Melanocyte of skin (primary cell): ENCODE measurements around a stretch of chr10.

GRCh38 chr10:6120040-6120530, 31.3 kb downstream of the RBM17 start:
- CAGE, long polyA plus RNA, 2 experiments, result no peak in any of the 2 experiments

- CAGE, long polyA plus RNA, 2 experiments, result no peak in any of the 2 experiments
Observed at GRCh38 chr10:6143135-6143499, 54.3 kb downstream of the RBM17 start.

DNA sequence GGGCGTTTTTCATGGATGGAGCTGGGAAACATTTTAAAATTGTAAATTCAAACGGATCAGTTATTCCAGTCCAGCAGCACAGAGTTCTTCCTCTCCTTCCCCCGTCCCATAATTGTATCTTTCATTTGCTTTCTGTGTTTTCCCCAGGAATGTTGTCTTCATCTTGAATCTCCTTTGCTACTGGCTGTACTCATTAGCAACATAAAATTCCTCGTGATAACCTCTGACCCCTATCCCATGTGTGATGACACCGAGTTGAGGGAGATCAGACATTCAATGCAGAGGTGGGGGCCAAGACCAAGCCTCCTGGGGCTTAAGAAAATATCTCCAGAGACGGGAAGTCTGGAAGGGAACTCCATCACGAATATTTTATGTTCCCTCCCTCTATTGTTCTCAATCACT, 39.8 kb upstream of the PFKFB3 start:
- CAGE, long polyA plus RNA, 2 experiments, result no peak in any of the 2 experiments

- CAGE, long polyA plus RNA, 2 experiments, result no peak in any of the 2 experiments
Observed at GRCh38 chr10:6163334-6163495, 39.5 kb upstream of the PFKFB3 start.

GRCh38 chr10:6195232-6195789, 7.4 kb upstream of the PFKFB3 start:
- CAGE, long polyA plus RNA, 2 experiments, result no peak in any of the 2 experiments

DNA sequence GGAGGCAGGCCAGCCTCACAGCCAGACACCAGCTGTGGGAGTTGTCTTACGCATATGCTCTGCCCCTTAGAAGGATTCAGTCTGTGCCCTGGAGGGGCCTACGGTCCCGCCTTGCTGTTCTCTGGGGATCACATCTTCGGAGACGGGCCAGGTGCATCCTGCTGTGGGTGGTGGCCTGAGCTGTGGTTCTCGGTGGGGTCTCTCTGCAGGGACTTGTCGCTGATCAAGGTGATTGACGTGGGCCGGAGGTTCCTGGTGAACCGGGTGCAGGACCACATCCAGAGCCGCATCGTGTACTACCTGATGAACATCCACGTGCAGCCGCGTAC, 17.7 kb downstream of the PFKFB3 start:
- CAGE, long polyA plus RNA, 2 experiments, result no peak in any of the 2 experiments

- CAGE, long polyA plus RNA, 2 experiments, result no peak in any of the 2 experiments
Observed at GRCh38 chr10:6221945-6222308, 19.2 kb downstream of the PFKFB3 start.

DNA sequence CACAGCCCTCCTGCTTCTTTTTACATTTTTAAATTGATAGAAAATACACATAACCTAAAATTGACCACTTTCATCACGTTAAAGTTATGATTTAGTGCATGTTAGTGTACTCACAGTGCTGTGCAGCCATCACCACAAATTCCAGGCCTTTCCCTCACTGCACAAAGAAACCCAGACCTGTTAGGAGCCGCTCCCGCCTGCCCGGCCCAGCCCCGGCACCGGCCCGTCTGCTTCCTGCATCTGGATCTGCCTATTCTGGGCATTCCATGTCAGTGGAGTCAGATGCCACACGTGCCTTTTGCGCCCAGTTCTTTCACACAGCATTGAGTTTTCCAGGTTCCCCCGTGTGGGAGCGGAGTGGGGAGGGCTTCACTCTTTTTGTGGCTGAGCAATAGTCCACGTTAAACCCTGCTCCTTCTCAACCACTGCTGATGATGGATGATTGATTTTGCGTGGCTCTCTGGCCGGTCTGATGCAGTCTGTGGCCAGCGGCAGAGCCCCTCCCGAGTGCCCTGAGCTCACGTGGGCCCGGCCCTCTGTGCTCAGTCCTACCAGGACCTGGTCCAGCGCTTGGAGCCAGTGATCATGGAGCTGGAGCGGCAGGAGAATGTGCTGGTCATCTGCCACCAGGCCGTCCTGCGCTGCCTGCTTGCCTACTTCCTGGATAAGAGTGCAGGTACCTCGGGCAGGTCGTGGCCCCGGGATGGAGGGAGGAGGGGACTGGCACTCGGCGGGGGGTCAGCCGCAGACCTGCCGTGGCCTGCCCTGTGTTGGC, 19.8 kb downstream of the PFKFB3 start:
- CAGE, long polyA plus RNA, 2 experiments, result no peak in any of the 2 experiments

GRCh38 chr10:6226144-6226976, 23.6 kb downstream of the PFKFB3 start:
- CAGE, long polyA plus RNA, 2 experiments, result no peak in any of the 2 experiments

- CAGE, long polyA plus RNA, 2 experiments, result no peak in any of the 2 experiments
Observed at GRCh38 chr10:6254288-6254487, 51.5 kb downstream of the PFKFB3 start.

DNA sequence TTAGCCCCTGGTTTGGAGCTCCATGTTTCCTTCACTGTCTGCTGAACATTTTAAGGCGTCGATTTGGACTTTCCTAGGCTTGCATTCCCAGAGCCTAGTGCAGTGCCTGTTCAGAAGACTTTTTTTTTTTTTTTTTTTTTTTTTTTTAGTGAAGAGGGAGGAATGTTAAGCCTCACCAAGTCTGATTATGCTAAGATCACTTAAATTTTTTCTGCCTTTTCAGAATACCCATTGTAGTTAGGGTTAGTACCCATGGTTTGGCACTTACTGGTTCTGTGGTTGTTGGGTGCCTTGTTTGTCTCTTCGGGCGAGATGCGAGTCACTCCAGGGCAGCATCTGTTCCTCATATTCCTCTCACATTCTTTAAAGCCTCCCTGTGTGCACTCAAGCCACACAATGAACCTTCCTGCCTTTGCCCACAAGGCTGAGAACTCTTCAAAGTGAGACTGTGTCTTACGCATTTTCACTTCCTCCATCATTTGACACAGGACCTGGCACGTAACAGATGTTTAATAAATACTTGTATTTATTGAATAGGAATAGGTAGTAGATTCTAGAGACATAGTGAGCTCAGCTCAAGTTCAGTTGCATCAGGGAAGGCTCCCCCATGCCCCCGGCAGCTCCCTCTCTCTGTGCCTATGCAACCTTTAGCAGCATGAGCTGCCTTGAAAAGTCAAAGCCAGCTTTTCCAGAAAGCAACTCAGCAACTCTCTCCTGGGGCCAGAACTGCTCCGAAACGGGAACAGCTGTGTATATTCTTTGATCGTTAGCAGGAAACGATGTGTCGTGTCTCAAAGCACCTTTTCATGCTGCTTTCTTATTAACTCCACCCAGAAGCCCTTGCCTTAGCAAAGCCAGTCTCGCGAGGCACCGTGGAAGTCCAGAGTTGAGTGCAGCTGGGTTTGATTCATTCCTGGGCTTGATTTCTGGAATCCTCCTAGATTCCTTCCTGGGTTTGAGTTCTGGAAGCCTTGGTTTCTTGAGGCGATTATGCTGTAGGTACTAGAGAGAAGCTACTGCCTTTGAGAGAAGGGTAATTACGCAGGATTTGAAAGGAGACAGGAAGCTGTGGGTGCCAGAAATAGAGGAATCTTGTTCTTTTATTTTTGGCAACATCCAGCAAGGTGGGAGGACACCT, 97.5 kb downstream of the PFKFB3 start:
- CAGE, long polyA plus RNA, 2 experiments, result no peak in any of the 2 experiments

- CAGE, long polyA plus RNA, 2 experiments, result no peak in any of the 2 experiments
Observed at GRCh38 chr10:6401034-6402175, 178.7 kb downstream of the PRKCQ start.

DNA sequence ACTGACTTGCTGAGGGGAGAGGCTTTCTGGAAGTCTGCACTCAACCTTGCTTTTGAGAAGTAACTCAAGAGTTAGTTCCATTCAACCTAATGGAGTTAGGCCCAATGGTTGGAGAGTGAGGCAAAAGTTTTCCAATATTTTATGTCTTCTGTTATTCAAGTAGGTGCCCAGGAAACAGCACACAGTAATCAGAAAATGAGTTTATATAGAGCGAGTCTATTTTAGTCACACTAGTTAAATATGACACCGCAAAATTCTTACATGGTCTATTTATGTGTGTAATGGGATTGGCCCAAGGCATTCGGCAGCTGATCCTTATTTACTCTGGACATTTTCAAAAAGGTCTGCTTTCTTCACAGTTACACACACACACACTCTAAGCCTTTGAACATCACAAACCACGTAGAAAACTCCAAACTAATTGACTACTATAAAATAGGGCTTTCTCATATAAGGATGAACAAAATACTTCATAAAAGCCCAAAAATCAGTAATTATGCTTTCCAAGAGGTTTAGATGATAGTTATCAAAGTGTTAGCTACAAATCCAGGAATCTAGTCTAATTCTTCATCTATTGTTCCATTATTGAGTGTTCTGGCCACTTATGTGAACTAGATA, 64.6 kb downstream of the PRKCQ start:
- CAGE, long polyA plus RNA, 2 experiments, result no peak in any of the 2 experiments

DNA sequence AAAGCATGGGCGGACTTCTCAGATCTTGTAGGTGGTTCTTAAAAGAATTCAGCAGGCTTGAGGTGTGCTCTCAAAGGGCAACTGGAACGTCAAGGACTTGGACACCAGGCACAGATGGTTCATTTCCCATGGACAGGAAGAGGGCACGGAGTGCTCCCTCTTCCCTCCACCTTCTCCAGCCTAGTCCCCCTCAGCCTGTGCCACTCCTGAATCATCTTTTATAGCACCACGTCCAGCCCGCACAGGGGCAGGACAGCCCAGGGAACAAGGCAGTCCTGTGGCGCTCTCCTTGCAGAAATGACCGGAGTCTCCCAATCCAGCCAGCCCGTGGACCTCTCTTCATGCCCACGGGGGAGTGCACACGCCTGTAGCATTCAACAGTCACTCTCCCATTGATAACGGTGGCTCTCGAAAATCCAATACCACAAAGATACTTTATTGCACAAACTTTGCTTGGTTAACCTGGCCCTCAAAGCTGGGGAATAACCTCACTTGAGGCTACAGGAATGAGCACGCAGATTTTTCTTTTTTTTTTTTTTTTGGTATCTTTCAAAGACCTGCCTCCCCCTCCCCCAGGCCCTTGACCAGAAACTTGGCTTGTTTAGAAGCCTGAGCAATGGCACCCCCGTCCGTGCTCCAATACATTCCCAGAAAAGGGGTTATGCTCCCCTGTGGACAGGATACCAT, 808 bp downstream of the PRKCQ start:
- CAGE, long polyA plus RNA, 2 experiments, result no peak in any of the 2 experiments

DNA sequence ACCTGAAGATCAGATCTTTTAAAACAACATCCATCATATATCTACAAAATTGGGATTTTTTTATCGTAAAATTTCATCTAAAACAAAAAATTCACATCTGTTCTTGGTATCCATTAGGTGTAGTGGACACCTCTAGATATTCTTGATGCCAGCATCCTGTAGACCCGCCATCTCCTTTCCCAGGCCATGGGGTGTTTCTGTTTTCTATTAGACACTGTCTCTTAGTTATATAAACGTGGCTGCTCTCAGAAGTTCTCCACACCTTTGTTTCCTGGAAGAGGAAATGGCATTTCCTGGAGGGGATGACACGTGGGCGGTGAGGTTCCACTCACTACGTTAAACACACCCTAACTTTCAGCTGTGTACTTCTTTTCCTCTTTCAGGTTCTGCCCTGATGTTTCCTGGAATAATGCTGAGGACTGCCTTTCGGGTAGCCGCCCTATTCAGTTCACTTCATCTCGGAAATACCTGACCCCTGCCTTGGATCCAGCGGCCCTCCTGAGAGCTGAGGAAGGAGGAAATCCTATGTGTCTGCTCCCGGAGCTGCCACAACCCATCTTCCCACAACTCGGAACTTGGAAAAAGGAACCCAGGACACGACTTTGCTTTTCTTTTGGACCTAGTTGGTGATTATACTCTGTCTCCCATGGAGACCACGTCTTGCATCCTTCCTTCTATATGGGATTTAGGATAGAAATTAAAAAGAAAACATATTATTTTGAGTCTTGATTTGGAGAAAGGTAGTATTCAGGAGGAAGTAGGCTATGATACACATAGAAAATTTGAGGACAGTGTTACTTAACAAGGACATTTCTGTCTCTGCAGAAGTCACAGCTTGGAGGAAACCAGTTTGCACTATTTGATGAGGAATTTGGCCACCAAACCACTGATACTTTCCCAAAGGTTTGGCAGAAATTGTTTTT, 3.5 kb upstream of the PRKCQ start:
- CAGE, long polyA plus RNA, 2 experiments, result no peak in any of the 2 experiments

GRCh38 chr10:6593091-6593752, 13.1 kb upstream of the PRKCQ start:
- CAGE, long polyA plus RNA, 2 experiments, result no peak in any of the 2 experiments

- CAGE, long polyA plus RNA, 2 experiments, result no peak in any of the 2 experiments
Observed at GRCh38 chr10:7345515-7346214, 65.2 kb downstream of the SFMBT2 start.

DNA sequence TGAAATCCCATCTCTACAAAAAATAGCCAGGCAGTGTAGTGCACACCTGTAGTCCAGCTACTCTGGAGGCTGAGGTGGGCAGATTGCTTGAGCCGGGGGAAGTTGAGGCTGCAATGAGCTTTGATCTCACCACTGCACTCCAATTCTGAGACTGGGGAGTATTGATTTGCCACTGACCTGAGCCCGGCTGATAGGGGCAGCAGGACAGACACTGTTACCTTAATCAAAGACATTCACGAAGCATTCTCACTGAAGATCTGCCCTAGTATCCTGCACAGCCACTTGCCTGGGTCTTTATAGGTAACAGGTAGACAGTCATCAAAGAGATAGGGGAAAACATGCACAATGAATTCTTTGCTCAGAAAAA, 558 bp upstream of the ITIH2 start:
- CAGE, long polyA plus RNA, 2 experiments, result no peak in any of the 2 experiments

DNA sequence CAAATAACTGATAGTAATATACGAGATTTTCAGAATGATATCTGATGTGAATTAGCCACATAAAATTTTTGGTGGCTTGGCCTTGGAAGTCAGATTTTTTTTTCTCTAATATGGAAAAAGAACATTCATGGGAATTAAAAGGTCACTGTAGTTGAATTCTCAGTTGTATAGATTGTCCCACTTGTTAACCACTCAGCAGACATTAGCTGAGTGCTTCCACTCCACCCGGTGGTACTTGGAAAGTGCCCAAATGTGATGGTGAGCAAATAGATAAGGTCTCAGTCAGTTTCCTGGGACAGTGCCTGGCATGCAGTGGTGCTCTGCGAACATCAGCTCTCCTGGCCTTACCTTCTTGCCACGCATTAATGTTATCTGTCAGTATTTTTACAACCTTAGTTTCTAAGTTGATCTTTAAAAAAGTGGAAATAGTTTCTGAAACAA, 1.4 kb downstream of the ATP5F1C start:
- CAGE, long polyA plus RNA, 2 experiments, result no peak in any of the 2 experiments

DNA sequence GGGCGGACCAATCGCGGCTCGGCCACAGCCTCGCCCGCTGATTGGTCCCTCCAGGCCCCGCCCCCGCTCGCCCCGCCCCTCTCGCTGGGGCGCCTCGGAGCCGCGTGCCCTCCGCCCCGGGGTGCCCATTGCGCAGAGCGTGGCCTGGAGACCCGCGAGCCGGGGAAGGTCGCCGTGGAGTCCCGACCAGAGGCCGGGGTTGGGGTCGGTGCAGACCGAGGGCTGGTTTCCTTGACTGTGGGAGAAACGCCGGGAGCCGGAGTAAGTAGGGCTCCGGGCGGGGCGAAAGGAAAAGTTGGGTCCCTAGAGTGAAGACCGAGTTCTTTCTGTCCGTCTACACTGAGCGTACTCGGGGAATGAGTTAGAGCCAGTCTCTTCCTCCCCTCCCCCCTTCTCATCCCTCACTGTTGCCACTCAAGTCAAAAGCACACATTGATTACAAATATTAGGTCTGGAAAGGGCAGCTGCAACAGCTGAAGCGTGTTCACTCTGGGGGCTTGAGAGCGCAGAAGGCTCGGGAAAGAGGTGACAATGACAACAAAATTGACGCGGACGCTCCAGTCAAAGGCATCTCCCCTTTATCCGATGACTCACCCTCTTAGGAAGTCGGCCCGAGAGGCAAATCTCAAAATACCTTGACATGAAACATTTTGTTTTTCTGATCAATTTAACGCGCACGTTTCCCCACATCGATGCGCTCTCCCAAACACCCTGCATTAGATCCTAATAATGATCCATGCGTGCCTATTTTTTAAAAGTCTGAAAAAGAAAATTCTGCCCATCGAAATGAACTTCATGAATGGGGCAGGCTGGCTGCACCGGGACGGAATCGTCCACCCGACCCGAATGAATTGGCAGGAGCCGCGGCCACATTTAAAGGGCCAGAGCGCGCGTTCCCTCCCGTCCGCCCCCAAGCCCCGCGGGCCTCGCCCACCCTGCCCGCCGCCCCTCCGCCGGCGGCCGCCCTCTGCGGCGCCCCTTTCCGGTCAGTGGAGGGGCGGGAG, 668 bp upstream of the GATA3 start:
- CAGE, long polyA plus RNA, 2 experiments, result no peak in any of the 2 experiments